Parietal lobe (tissue), 2 donors: ENCODE data around the gene HSPB3.

DNA sequence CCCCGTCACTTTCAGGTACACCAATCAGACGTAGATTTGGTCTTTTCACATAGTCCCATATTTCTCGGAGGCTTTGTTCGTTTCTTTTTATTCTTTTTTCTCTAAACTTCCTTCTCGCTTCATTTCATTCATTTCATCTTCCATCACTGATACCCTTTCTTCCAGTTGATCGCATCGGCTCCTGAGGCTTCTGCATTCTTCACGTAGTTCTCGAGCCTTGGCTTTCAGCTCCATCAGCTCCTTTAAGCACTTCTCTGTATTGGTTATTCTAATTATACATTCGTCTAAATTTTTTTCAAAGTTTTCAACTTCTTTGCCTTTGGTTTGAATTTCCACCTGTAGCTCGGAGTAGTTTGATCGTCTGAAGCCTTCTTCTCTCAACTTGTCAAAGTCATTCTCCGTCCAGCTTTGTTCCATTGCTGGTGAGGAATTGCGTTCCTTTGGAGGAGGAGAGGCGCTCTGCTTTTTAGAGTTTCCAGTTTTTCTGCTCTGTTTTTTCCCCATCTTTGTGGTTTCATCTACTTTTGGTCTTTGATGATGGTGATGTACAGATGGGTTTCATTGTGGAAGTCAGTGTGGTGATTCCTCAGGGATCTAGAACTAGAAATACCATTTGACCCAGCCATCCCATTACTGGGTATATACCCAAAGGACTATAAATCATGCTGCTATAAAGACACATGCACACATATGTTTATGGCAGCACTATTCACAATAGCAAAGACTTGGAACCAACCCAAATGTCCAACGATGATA, 42.1 kb downstream of the ARL15 start:
- RAMPAGE, long total RNA: no peak

GRCh38 chr5:54455309-54456254, at the start of gene HSPB3:
HSPB3 (plus strand) TSS chr5:54455699.
- RAMPAGE, long total RNA: no peak

DNA sequence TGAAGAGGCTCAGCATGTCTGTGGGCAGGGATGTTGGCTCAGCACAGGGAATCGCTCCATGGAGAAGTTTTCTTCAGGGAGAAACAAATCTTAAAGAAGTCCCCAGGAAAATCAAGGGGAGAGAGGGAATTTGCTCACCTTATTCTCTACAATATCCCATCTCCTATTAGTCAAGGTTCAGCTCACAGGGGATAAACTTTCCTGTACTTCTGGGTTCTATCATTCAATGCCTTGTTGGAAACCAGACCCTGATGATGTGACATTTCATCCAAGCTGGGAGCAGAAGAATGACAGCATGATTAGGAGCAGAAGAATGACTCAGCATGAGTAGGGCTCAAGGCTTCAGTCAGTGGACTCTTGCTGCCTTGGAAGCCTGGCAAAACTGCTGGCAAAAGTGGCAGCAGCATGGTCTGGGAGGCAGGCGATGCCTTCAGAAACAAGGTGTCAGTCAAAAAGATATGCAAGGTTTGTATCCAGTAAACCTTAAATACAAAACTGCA, 4.9 kb downstream of the HSPB3 start:
- RAMPAGE, long total RNA: no peak

DNA sequence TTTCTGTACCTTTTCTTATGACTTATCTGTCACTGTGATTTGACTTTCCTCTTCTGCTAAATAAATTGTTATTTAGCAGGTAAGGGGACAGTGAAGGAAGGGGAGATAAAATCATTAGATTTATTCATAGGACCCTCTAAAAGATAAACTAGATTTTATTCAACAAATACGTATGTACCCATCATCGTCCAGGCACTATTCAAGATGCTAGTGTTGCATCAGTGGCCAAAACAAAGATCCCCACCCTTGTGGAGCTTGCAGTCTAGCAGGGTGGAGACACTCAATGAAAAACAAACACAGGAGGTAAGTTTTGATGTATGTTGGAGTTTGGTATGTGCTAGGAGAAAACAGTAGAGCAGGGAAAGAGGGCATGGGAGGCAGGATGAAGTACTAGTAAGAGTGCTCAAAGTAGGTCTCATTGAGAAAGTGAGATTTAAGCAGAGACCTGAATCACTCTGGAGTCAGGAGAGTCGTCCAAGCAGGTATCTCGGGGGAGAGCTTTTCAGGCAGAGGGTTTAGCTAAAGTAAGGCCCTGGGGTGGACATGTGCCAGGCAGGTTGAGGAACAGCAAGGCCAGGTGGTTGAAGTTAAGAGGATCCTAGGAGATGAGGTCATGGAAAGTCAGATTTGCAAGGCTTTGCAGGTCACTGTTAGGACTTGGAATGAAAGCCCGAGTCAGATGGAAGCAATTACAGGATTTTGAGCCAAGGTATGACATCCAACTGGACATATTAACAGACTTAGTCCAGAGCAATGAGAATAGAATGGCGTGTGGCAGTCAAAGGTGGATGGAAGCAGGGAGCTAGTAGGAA, 9.1 kb downstream of the SNX18 start:
- RAMPAGE, long total RNA: no peak

DNA sequence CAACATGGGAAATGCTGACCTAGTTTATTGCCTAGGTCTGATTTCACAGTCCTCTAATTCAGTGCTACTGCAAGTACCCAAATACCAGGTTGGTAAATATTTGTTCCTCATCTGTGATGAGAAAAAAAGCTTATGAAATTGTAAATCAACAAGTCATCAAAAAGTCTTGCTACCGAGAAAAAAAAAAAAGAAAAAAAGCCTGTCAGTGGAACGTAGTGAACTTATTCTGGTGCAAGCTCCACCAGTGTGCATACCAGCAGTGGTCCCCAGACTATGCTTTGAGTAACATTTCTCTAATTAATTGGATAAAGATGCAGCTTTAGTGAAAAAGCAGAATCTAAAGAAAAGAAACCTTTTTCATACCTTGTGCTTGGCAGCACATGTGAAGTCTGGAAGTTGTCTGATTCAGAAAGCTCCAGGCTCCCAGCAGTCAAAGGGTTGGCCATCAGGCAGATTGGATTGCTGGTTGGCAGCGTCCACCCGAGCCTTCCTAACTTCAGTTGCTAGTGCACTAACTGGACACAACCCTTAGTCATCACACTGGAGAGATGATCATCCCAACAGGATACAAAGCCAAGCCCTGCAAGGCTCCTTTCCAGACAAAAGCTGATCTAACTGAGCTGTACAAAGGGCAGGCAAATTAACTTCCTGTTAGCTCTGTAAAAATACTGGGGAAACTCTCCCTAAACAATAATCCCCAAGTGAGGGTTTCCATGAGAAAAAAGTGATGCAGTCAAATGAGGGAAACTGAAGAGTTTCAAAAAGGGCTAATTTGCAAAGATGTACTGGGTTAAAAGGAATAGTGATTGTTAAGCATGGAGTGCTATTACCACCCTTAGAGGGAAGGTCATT, 185.5 kb downstream of the SNX18 start:
- RAMPAGE, long total RNA: no peak

DNA sequence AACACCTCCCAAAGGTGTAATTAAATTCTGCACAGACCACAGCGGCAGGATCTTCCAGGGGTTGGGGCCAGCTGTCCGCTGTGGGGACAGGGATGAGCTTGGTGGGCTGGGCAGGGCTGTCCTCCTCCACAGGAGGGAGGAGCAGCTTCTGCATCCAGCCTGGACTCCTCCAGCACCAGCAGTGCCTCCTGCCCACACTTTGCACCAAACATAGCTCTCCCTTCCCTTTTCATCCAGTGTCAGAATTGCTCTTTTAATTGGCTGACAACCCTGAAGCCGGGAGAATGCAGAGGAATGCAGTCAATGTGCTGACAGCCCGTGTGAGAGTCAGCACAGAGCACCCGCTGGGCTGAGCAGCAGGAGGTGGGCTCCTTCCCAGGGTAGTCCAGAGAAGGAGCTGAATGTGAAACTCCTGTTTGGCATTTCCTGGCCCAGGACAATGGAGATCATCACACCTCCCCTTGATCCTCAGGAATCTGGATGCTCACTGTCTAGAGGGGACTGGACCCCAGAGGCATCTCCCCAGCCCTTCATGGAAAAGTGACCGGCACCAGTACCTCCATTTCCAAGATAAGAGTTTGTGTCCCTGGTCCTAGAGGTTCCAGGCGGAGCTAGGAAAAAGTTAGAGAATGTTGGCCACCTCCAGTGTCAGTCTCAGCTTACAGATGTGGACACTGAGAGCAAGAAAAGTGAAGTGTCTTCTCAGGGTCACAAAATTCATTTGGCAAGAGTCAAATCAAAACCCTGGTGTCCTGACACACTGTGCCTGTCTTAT, 201.9 kb downstream of the SNX18 start:
- RAMPAGE, long total RNA: no peak

DNA sequence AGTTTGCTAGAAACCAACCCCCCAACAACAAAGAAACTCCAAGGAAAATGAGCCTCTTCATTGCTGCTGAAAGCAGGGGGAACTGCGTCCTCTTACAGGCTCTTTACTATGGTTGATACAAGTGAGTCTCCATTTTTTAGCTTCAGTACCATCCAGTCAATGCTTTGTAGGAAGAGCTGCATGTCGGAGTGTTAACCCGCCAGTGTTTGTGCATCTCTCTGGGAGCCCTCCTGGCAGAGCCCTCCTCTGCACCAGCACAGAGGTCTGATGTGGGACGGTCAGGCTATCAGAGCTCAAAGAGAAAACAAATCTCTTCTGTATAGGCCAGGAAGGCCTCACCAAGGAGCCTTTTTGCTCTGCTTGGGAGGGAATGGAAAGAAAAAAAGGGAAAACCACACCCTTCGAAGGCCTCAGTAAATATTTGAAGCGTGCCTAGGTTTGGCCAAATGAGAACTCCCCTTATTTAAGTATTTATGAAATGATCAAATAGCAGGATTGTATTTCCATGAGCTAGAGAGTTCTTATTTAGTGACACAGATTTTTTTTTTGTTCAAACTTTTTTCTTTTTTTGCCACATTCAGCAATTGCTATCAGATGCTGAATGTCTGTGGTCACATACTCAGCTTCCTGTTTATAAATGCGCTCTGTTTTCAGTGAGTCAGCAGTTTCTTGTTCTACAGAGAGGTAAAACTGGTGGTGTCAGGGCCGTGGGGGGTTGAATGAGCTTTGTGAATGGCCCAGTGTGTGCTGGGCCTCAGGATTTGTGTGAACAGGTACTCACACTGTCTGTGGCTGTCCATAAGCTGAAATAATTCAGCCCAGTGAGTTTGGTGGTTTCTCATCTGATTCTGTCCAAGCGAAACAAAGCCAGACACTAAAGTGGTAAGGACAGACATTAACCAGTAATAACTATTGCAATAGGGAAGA, 226.6 kb downstream of the SNX18 start:
- RAMPAGE, long total RNA: no peak

DNA sequence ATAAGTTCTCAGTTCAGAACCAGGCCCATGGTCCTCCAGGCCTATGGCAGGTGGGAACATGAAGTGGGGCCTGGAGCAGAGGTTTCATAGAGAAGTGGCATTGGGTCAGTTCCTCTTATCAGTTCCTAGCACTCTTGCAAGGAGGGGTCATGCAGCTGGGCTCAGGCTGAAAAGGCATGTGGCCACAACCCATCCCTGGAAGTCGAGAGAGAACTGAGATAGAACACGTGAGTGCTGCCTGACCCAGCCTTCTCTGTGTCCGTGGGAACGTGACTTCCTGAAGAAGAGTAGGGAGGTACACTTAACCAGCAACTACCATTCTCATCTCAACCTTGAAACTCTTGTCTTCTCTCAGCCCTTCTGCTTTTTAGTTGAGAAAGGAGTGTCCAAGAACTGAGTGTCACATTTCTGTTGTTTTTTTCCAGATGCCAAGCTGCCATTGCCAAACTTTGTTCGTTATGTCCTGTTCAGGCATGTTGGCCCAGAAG, 199.1 kb downstream of the ESM1 start:
- RAMPAGE, long total RNA: no peak

DNA sequence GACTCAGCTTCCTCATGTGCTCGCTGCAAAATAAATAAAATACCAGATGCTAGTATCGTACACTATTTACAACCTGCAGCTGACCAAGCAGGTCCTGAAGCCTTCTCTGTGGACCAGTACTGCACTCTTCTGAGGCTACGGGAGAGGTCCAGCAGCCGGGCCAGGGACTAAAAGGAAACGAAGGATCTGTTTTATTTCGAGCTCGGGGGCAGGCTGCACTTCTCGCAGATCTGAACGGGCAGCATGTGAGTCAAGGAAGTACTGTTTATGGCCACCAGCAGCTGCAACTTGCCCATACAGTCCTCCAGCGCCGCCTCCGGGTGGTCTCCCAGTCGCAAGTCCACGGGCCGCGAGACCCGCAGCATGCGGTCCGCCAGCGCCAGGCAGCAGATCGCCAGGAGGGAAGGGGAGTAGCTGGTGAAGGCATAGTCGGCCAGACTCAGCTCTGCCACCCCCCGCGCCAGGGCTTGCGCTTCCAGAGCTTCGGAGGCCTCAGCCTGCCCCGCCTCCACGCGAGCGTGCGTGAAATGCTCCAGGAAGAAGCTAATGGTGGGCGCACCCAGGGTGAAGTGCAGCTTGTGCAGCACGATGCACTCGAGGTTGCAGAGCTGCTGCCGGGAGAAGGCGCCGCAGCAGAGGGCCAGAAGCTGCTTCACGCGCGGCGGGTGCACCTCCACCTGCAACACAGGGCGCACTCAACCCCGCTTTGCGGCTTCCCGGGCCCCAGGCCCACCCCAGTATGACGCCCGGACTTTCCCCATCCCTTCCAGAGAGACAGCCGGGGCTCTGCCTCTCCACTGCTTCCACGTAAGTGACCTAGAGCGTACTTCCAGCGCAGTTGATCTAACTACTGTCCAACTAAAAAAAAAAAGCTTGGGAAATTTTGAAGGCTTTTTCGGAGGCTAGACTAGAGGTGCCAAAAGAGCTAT, 2.0 kb downstream of the CCNO start:
- RAMPAGE, long total RNA: no peak

GRCh38 chr5:55533965-55534149, 907 bp downstream of the PLPP1 start:
- RAMPAGE, long total RNA: no peak

DNA sequence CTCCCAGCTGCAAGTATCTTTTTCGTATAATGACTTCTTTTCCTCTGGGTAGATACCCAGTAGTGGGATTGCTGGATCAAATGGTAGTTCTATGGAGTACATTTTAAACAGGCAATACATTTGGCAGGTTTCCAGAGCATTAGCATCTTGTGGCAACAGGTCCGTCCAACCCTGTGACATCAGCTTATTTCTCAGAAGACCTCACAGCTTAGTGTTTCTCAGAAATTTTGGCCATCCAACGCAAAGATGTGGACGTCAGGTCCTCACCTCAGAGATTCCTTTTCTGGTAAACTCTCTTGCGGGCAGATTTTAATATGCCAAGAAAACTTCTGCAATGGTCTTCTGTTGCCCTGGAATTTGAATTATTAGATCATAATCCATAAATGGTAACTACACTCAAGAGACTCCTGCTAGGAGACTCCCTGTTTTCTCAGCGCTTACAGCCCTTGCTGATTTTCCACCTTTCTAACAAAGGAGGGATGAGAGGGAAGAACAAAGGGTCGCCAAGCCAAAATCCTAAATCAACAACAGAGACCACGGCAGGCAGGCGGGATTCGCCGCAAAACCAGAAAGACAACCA, 34.0 kb upstream of the PLPP1 start:
- RAMPAGE, long total RNA: no peak

DNA sequence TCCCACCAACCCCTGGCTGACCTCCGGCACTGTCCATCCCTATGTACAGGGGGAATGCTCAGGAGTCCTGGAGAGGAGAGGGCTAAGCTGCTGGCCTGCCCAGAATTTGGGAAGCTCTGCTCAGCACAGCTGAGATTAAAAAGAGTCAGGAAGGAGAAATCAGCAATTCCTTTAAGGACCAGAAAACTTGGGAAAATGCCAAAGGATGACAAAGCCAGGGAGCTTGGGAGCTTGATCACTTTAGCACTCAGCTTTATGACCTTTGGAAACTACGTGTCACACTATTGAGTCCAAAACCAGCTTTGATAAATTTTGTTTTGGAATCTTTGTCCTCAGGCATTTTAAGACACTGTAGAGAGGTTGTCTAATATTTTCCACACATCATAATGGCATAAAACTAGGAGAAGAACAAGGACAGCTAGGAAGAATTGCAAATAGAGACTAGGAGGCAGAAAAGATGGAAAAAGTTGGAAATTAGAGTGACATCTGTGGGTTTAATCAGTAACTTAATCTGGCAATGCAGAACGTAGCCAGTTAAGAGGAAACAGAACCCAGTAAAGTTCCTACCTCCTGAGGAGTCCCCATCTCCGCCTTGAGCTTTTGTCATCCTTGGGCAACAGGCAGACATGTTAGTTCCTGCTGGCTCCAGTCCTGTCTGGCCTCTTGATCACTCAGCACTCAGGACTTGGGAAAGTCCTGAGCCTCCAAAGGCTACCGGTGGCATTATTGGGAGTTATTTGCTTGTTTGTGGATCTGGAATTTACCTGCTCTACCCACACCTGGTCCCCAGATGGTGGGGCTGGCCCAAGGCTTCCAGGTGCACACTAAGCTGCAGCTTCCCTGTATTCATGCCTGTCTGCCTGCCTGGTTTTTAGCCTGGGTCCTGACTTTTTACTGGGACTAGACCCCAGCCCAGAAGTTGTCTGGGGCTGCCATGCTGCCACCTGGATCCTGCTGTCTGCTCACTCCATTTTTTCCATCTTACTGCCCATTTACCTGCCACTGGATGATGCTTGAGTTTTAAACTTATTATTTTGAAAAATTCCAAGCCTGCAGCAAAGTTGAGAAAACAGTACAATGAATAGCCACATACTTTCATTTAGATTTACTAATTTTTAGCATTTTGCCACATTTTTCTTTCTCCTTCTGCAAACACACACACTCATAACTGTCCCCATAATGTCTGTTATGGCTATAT, 62.8 kb upstream of the PLPP1 start:
- RAMPAGE, long total RNA: no peak

GRCh38 chr5:55599273-55600145, 64.7 kb upstream of the PLPP1 start:
- RAMPAGE, long total RNA: no peak

DNA sequence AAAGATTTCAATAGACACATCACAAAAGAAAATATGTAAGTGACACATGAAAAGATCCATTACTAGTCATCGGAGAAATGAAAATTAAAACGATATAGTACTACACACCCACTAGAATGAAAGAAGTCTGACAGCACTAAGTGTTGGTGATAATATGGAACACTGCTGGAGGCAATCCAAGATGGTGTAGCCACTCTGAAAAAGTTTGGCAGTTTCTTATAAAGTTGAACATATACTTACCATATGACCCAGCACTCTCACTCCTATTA, 48.7 kb downstream of the IL6ST start:
- RAMPAGE, long total RNA: no peak

- RAMPAGE, long total RNA: no peak
Observed at GRCh38 chr5:55962914-55963654, 31.7 kb downstream of the IL6ST start.

DNA sequence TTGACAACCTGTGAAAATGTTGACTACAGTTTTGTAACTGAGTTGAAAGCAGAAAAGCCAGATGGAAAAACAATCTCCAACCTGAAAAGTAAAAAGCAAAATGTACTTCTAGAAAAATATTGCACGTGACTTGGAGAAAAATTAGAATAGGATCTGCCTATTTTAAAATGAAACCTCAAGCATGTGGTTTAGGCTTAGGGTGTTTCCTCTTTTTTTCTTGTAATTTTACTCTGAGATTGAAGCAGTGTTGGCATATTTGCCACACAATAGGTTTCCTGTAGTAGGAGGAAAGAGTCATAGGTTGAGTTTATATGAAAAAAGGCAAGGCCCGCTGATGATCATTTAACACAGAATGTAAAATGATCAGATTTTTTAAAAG, 76.4 kb upstream of the IL6ST start:
- RAMPAGE, long total RNA: no peak

- RAMPAGE, long total RNA: no peak
Observed at GRCh38 chr5:56112340-56112988, 117.7 kb upstream of the IL6ST start.

DNA sequence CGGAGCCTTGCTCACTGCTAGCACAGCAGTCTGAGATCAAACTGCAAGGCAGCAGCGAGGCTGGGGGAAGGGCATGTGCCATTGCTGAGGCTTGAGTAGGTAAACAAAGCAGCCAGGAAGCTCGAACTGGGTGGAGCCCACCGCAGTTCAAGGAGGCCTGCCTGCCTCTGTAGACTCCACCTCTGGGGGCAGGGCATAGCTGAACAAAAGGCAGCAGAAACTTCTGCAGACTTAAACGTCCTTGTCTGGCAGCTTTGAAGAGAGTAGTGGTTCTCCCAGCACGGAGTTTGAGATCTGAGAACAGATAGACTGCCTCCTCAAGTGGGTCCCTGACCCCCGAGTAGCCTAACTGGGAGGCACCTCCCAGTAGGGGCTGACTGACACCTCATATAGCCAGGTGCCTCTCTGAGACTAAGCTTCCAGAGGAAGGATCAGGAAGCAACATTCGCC, 11.4 kb downstream of the ANKRD55 start:
- RAMPAGE, long total RNA: no peak

DNA sequence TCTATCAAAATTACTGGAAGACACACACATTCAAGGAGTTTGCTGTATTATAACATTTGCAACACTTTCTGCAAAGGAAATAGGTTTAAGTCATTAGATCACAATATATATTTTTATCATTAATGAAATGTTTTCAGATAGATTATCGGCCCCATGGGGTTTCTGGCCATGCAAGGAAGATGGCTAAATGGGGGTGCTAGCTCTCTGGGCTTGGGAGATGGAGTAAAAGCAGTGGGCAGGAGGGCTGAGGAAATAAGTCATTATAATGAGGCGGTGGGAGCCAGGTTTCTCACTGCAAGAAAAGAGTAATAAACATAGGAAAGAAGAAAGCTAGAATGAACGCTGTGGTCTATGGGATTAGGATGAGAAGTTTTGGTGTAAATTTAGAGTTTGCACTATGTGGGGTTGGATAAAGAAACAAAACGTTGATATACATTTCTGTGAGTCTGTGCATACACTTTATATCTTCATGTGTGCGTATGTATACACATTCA, 39.1 kb upstream of the ANKRD55 start:
- RAMPAGE, long total RNA: no peak

DNA sequence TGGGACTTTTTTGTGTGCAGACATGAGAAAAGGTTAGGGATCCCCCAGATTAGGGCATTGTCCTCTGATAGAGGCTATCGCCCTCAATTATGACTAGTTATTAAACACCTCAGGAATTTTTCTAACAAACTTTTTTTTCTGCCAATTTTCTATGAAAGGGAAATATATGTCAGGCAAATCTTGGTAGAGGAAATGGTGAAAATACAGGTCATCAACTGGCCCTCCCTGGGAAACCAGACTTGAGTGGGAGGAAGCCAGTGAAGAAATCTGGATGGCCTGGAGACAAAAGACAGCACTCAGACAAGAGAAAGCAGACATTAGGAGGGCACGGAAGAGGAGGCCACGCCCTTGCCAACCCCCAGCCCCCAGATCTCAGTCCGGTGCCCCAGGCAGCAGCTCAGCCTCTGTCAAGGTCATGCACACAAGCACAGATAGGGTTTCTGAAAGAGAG, 85.9 kb upstream of the ANKRD55 start:
- RAMPAGE, long total RNA: no peak